Umbilical cord (tissue), 2 donors: Measurements from ENCODE around the genes GALNT16 and SLC10A1.

- RAMPAGE, long total RNA, result no peak
Observed at GRCh38 chr14:69209258-69209670, 18.0 kb downstream of the EXD2 start.

DNA sequence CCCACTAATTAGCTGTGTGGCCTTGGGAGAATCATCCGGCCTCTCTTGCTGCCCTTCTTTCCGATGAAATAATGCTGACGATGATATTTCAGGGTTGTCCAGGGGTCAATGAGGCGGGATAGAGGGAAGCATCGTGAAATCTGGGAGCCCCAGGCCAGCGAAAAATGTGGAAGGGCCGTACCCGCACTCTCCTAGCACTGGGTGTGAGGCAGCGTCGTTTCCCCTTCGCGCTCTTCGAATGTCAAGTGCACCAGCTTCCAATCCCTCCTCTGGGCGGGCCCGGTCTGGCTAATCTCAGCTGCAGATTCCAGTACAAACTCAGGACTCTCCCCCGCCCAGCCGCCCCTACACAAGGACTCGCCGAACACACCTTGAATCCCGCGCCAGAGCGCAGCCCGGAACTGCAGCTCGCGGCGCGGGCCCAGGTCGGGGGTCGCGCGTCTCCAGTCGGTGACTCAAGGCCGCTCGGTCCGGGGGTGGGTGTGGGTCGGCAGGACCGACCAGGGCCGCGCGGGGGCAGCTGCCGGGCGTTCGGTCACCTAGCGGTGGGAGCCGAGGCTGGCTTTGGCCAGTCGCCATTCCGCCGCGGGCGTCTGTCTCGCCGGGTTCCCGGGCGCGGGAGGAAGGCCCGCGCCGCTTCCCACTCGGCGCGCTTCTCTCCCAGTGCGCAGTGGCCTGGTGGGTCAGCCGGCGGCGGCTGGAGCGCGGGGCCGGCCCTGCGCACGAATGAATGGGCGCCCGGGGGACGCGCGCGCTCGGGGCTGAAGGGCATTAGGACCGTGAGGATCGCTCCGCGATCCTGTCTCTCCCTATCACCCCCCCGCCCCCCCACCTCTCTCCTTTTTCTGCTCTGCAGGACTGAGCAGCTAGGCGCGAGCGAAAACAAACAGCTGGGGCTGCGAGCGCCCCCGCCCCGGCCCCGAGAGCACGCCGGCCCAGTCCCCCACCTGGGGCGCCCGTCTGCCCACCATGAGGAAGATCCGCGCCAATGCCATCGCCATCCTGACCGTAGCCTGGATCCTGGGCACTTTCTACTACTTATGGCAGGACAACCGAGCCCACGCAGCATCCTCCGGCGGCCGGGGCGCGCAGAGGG is at the start of gene GALNT16:
TSS of gene GALNT16 (plus strand) at position 837 of the 1,096 bp plus-strand sequence.
- RAMPAGE, long total RNA, result no peak

- RAMPAGE, long total RNA, result no peak
Observed at GRCh38 chr14:69610132-69611073, 993 bp upstream of the SUSD6 start.

DNA sequence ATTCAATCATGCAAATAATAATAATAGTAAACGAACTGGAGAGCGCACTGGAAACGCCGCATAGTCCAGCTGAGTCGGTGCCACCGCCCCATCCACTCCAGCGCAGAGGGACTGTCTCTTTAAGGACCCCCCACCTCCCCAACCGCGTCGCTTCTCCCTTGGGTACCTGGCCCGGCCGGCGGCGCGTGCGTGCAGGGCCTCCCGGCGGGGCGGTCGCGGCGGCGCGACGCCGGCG is 213 bp upstream of the SUSD6 start:
- RAMPAGE, long total RNA, result no peak

GRCh38 chr14:69619926-69620518 is 8.6 kb downstream of the SUSD6 start:
- RAMPAGE, long total RNA, result no peak

DNA sequence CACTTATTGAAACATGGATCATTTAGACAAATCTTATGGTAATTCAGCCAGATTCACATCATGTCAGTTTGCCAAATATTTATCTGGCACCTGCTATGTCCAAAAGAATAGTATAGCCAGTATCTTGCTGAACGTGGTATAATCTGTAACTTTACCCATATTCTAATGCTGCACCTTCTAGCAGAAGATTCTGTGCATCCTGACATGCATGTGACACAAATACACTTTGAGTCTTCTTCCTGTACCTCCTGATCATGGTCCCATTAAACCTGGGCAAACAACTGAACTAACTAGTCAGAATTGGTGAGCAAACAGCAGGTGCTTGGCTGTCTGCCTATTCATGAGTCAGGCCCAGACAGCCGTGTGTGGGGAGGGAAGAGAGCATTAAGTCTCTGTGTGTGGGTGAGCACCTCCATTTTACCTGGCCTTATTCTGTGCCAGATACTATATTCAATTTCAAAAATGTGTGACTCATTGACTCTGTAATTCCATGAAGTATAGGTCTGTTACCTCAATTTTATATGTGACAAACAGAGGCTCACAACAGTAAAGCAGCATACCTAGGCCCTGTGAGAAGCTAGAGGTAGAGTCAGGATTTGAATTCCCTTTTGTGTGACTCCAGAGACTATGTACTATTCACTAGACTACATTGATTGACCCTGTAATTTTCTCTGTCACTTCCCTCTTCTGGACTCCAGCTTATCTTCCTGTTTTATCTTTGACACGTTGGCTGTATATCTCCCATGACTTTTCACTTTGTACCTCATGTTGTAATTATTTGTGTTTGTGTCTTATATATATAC is 32.1 kb downstream of the SUSD6 start:
- RAMPAGE, long total RNA, result no peak

DNA sequence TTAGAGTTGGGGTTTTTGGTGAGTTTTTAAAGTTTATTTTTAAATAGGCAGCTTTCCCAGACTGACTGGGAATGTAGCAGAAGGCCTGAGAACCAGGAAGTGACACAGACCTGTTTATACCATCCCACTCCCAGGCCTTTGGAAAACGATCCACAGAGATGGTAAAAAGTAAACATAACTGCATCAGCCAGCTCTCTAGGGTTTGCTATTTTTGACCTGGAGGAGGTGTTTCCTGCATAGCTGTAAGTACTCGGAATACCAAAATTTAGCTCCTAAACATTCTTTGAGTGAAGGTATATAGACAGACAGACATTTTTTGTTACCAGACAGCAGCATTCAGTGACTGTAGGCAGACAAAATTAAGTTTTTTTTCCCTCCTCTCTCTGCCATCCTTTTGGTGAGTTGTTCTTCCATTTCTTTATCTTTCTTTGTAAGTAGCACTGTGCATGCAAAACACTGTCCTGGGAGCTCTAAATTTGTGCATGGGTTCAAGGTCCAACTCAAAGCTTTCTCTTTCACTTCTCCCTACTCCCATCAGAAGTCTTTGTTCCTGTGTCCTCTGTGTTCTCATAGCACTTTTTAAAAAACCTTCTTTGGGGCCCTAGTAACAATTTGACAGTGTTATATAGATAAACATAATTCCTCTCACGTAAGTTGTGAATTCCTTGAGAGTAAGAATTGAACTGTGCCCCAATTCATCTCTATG is 37.3 kb downstream of the SUSD6 start:
- RAMPAGE, long total RNA, result no peak

DNA sequence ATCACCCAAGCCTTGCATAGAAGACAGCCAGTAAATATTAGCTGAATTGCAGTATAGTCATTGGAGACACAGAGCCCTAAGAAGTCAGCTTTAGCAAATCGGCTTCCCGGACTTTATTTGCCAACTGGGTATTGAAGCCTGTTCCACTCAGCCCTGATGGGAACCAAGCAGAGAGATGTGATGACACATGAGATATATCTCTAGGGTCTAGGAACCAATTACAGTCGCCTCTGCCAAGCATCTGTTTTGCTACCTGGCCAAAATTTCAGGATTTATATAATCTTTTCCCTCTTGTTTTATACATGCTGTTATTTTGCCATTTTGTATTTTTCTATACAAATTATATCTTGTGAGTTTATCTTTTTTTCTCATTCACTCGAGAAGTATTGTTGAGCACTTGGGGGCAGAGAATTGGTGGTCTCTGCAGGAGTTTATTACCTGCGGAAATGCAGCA is 37.9 kb downstream of the SUSD6 start:
- RAMPAGE, long total RNA, result no peak

- RAMPAGE, long total RNA, result no peak
Observed at GRCh38 chr14:69710902-69711718, 55.8 kb upstream of the SRSF5 start.

- RAMPAGE, long total RNA, result no peak
Observed at GRCh38 chr14:69767578-69768525, 910 bp downstream of the SRSF5 start.

- RAMPAGE, long total RNA, result no peak
Observed at GRCh38 chr14:69772435-69772728, 5.4 kb downstream of the SRSF5 start.

- RAMPAGE, long total RNA, result no peak
Observed at GRCh38 chr14:69792918-69793534, 4.0 kb downstream of the SLC10A1 start.

- RAMPAGE, long total RNA, result no peak
Observed at GRCh38 chr14:69797083-69797487, at the start of gene SLC10A1. SLC10A1 (minus strand) TSS chr14:69797241.

DNA sequence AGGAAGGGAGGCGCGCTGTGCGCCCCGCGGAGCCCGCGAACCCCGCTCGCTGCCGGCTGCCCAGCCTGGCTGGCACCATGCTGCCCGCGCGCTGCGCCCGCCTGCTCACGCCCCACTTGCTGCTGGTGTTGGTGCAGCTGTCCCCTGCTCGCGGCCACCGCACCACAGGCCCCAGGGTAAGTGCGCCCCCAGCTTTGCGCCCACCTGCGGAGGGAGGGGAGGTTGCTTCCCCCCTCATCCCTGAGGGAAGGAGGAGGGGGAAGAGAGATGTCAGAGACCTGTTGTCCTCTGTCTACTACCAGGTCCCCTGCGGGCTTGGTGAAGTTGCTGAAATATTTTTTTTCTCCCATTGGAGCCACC is 366 bp downstream of the SMOC1 start:
- RAMPAGE, long total RNA, result no peak

- RAMPAGE, long total RNA, result no peak
Observed at GRCh38 chr14:69993853-69994868, 114.9 kb downstream of the SMOC1 start.

GRCh38 chr14:70755245-70755407 is 54.2 kb downstream of the MAP3K9 start:
- RAMPAGE, long total RNA, result no peak

GRCh38 chr14:70886674-70887171 is 20.5 kb upstream of the PCNX1 start:
- RAMPAGE, long total RNA, result no peak

- RAMPAGE, long total RNA, result no peak
Observed at GRCh38 chr14:71142262-71142795, 177.9 kb upstream of the SIPA1L1 start.

DNA sequence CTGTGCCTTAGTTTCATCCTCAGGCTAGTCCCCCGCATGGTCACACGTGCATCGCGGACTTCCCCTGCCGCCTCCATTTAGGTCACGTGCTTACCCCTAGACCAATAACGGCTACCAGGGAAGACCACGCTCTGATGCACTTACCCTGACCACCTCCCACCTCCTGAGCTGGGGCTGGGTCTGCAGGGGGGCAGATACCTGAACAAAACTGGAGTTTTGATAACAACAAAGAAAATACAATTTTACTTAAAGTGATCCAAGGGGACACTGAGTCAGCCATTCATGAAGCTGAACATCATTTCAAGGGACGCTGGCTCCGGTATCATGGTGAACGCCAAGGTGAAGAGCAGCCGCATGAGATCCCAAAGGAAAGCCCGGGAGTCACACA is 138.9 kb upstream of the SIPA1L1 start:
- RAMPAGE, long total RNA, result no peak

DNA sequence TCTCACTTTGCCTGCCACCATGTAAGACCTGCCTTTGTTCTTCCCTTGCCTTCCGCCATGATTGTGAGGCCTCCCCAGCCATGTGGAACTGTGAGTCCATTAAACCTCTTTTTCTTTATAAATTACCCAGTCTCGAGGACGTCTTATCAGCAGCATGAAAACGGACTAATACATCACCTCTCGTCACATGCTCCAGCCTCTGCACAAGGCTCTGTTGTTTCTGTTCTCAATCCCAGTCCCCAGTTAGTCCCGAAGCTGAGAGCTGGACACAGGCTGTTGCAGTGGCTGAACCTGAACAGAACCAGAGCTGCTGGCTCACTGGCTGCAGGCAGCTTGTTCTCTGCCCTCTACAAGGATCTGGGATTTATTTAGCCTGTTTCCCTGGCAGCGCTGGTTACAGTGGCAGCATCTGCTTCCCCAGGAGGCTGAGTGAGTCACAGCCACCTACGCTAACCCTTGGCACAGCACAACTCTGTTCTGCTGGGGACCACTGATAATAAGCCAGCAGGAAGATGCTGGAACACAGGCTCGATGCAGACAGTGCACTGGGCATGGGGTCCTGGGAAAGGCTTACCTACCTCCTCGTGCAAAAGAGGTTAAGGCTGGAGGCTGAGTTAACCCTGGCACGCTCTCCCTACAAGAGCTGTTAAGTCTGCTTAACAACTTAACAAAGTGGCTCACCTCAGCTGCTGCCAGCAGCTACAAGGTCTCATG is 113.5 kb upstream of the SIPA1L1 start:
- RAMPAGE, long total RNA, result no peak